Aortic smooth muscle cell (primary cell): ENCODE measurements around a stretch of chr14.

- RRBS: 93% methylated on average over 3 of the region's 7 CpGs
These were observed 306.7 kb downstream of the ZFP36L1 start for GRCh38 chr14:68486071-68486727.

GRCh38 chr14:68550272-68550855 lies 242.5 kb downstream of the ZFP36L1 start:
- RRBS: no CpG with 5 or more reads among the region's 5 CpGs

GRCh38 chr14:68562824-68564080 lies 229.6 kb downstream of the ZFP36L1 start:
- RRBS: no CpG with 5 or more reads among the region's 28 CpGs

- RRBS: 19% methylated on average over 3 of the region's 24 CpGs
These were observed 207.2 kb downstream of the ZFP36L1 start for GRCh38 chr14:68585482-68586261.

GRCh38 chr14:68611460-68612406 lies 181.1 kb downstream of the ZFP36L1 start:
- RRBS: no CpG with 5 or more reads among the region's 8 CpGs

GRCh38 chr14:68620003-68620556 lies 172.8 kb downstream of the ZFP36L1 start:
- RRBS: no CpG with 5 or more reads among the region's 3 CpGs

GRCh38 chr14:68632234-68632530 lies 160.7 kb downstream of the ZFP36L1 start:
- RRBS: no CpG with 5 or more reads among the region's 7 CpGs

GRCh38 chr14:68671666-68672345 lies 121.1 kb downstream of the ZFP36L1 start:
- RRBS: no CpG with 5 or more reads among the region's 4 CpGs

GRCh38 chr14:68676629-68677005 lies 116.2 kb downstream of the ZFP36L1 start:
- RRBS: no CpG with 5 or more reads among the region's 9 CpGs

- RRBS: no CpG with 5 or more reads among the region's 14 CpGs
These were observed 99.5 kb downstream of the ZFP36L1 start for GRCh38 chr14:68693138-68693979.

GRCh38 chr14:68779652-68780368 lies 13.1 kb downstream of the ZFP36L1 start:
- RRBS: no CpG with 5 or more reads among the region's 9 CpGs

GRCh38 chr14:68783808-68784292 lies 9.0 kb downstream of the ZFP36L1 start:
- RRBS: no CpG with 5 or more reads among the region's 3 CpGs

DNA sequence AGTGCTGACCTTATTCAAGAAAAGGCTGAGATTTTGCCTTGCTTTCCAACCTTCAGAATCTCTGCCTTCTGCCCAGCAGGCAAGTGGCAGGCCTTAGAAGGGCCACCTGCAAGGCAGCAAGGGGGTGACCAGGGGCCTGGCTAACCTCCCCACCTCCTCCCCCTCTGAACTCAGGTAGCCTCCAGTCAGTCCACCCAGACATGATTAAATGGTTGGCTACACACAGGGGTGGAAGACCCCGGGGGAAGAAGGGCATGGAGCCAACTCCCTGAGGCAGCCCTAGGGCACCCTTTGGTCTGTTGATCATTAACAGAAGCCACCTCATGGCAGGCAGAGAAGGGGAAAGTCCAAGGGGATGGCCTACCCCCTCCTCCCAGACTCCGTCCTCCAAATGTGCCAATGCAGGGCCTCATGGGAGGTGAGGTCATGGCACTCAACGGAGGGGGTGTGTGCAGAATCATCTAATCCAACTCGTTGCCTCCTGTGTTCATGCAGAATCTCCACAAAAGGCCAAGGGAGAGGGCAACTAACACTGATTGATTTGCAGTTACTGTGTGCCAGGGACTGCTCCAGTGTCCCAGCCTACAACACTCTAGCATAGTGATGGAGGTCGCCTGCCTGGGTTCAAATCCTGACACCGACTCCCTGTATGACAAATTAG lies 8.4 kb downstream of the ZFP36L1 start:
- RRBS: no CpG with 5 or more reads among the region's 6 CpGs

DNA sequence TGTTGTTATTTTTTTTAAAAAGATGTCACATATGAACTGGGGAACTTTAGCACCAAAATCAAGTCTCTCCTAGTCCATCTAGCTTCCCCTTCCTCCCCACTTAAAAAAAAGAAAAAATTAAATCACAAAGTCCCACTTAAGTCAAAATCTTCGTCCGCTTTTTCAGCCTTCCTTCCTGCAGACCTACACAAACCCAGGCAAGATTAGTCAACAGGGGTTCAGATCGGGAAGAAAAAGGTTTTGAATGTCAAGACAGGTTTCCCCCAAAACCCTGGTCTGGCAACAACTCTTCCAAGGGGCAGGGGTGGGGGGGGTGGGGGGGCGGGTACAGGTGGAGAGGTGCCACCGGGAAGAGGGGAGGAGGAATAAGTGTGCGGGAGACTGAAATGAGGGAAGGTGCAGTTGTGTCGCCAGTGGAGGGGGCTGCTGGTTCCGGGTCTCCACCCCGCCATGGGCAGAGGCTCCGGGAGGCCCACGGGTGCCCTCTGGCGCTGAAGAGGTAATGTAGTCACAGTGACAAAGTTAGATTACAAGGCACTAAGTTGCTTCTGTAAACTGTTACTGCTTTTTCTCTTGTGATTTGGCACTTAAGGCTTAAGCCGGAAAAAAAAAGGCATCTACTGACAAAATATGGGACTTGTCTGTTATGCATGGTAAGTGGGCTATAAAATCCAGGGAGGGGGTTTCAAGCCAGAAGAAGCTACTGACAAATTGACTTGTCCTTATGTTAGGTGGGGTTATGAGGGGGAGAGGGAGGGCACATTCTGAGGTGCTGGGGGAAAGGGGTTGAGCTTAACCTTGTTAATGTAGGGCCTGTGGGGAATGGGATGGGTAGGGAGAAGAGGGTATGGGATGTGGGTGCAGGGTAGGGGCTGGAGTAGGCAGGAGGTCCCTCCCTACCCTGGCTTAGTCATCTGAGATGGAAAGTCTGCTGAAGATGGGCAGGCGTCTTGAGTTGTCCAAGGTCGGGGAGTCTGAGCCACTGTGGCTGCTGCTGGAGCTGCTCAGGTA lies 3.9 kb downstream of the ZFP36L1 start:
- RRBS: 2% methylated on average over 4 of the region's 15 CpGs

- RRBS: no CpG with 5 or more reads among the region's 21 CpGs
These were observed 50.6 kb downstream of the ACTN1 start for GRCh38 chr14:68928263-68929176.

DNA sequence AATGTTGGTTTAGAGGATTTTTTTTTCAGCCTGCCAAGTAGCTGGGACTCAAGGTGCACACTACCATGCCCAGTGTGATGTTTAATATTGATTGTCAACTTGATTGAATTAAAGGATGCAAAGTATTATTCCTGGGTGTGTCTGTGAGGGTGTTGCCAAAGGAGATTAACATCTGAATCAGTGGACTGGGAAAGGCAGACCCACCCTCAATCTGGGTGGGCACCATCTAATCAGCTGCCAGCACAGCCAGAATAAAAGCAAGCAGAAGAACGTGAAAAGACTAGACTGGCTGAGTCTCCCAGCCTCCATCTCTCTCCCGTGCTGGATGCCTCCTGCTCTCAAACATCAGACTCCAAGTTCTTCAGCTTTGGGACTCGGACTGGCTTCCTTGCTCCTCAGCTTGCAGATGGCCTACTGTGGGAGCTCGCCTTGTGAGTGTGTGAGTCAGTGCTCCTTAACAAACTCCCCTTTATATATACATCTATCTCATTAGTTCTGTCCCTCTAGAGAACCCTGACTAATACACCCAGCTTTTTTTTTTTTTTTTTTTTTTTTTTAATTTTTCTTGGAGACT lies 47.0 kb downstream of the ACTN1 start:
- RRBS: no CpG with 5 or more reads among the region's 4 CpGs

DNA sequence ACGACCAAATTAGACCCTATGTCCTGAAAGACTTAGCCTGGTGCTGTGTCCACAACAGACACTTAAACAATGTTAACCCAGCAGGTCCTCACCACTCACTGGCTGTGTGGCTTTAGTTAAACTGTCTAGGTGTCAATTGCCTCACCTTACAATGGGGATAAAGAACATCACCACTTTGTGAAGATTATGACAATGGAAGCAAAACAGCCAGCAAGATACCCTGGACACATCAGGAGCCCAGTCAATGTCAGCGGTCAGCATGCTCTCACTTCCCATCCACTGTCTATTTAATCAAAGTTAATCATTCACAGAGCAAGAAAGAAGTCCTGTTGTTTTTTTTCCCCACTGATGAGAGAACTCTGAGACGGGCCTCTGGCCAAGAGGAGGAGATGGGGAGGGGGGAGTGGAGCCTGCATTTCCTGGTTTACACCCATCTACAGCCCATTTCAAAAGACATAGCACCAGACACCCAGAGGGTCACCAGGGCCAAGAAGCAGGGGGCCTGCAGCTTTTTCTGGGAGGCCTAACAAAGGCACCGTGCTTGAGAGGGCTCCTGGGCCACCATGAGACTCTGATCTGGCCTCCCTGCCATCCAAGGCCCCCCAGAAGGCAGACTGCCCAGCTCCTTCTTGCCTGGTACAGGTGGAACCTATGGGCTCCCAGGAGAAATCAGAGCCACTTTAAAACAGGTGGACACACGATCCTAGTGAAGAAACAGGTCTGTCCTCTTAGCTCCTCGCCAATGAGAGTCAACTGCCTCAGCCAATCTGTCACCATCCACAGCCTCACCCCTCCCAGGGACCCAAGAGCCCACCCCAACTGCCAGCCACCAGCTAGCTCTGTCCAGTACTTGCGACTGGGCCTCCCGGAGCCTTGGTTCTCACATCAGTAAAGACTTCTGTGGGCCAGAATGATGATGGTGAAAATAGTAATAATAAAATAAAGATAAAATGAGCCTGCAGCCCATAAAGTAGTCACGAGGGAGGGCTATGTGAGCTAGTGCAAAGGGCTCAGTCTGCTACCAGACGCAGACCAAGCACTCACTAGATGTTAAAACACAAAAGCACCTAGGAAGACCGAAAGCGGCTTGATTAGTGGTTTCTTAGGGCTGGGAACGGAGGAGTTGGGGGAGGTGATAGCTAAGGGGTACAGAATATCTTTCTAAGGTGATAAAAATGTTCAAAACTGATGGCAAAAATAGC lies 40.2 kb downstream of the ACTN1 start:
- RRBS: no CpG with 5 or more reads among the region's 13 CpGs

- RRBS: 89% methylated on average over 2 of the region's 17 CpGs
These were observed 36.5 kb downstream of the ACTN1 start for GRCh38 chr14:68942323-68943212.

GRCh38 chr14:68945175-68946352 lies 33.5 kb downstream of the ACTN1 start:
- RRBS: no CpG with 5 or more reads among the region's 15 CpGs

GRCh38 chr14:68948674-68949255 lies 30.3 kb downstream of the ACTN1 start:
- RRBS: no CpG with 5 or more reads among the region's 8 CpGs